ENCODE measurements around the gene BIRC6.

- RRBS = no CpG with 5 or more reads among the region's 5 CpGs
Measured at GRCh38 chr2:28941448-28941792, 39.7 kb upstream of the TOGARAM2 start.

GRCh38 chr2:28951651-28952541 lies 29.2 kb upstream of the TOGARAM2 start:
- RRBS = no CpG with 5 or more reads among the region's 14 CpGs

DNA sequence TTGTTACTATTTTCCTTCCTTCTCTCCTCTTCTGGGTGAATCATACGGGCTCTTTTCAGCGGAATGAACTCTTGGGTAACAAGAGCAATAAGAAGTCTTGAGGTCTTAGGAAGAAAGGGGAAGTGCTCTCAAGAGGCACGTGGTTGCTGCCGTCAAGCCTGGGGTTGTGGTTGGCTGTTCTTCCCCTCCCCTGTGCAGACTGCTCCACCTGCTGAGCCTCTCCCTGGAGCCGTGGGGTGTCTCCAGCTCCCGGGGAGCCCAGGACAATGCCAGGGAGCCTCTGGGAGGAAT lies 19.4 kb downstream of the TOGARAM2 start:
- RRBS = no CpG with 5 or more reads among the region's 6 CpGs

DNA sequence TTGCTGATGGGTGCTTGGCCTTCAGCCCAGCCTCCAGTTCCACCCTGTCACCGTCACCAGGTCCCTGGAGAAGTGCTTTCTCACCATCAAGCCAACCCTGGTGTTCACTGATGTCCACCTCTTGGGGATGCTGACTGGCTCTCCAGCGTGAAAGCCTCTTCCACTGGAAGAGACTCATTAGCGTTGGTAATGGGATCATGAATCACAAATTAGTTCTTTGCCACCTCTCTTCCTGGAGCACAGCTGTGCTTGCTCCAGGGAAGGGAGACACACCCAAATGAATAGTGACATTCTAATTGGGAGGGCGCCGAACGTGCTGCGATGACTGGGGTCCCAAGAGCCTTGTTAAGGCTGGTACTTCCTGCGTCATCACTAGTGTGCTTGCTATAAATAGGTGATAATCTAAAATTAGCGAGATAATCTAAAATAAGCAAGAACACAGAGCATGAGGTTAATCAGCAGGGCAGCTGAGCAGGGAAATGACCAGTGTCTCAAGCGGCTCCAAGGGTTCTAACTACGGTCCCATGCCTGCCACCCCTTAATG lies 154.1 kb downstream of the CLIP4 start:
- RRBS = no CpG with 5 or more reads among the region's 11 CpGs

GRCh38 chr2:30147106-30148167 lies 630 bp downstream of the YPEL5 start:
- RRBS = 3% methylated on average over 41 of the region's 132 CpGs

GRCh38 chr2:30165982-30166573 lies 19.3 kb downstream of the YPEL5 start:
- RRBS = no CpG with 5 or more reads among the region's 4 CpGs

DNA sequence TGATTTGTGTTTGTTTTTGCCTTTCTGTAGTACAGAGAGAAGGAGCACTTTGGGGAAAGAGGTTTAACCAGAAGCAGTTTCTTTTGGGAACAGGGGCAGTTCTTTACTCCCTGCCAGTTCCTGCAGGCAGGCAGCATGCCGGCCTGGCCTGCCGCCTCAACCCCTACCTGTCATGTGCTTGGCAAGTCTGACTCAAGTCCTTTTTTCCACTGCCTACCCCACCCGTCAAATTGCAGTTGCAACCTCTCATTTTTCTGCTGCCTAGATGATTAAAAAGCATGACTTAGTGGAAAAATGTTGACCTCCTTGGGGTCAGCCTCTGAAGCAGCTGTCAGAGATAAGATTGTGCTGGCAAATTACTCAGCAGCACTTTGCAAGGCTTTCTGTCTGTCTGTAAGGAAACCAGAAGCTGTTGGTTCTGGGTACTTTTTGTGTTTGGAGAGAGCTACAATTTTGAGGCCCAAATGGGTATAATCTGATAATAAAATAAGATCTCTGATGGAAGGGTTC lies 21.7 kb downstream of the LBH start:
- RRBS = no CpG with 5 or more reads among the region's 3 CpGs

- RRBS = no CpG with 5 or more reads among the region's 3 CpGs
Measured at GRCh38 chr2:30403553-30403927, 43.5 kb upstream of the LCLAT1 start.

- RRBS = no CpG with 5 or more reads among the region's 4 CpGs
Measured at GRCh38 chr2:30403928-30404255, 43.2 kb upstream of the LCLAT1 start.

GRCh38 chr2:31319678-31320320 lies 85.8 kb downstream of the EHD3 start:
- RRBS = no CpG with 5 or more reads among the region's 5 CpGs

DNA sequence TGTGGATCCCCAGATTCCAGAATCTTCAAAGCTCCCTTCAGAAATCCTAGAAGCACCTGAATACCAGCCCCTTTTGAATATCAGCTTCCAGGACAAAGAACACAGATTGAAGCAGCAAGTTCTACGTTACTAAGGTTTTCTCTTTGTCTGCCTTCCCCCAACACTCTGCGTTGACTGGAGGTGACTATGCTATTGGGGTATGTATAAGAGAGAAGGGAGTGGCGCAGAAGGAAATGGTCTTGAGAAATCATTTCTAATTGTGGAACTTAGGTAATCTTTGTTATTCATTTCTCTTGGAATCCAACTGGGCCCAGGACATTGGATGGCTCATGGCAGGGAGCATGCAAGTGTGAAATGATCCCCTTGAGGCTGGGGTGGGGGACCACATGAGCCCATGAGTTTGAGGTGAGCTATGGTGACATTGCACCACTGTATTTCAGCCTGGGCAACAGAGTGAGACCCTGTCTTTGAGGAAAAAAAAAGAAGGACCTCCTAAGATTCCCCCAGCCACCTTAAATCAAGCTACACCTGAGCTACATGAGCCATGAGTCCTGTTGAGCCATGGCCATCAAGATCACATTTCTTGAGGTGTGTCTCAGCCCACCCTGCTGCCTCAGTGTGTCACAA lies 29.7 kb downstream of the XDH start:
- RRBS = no CpG with 5 or more reads among the region's 3 CpGs

DNA sequence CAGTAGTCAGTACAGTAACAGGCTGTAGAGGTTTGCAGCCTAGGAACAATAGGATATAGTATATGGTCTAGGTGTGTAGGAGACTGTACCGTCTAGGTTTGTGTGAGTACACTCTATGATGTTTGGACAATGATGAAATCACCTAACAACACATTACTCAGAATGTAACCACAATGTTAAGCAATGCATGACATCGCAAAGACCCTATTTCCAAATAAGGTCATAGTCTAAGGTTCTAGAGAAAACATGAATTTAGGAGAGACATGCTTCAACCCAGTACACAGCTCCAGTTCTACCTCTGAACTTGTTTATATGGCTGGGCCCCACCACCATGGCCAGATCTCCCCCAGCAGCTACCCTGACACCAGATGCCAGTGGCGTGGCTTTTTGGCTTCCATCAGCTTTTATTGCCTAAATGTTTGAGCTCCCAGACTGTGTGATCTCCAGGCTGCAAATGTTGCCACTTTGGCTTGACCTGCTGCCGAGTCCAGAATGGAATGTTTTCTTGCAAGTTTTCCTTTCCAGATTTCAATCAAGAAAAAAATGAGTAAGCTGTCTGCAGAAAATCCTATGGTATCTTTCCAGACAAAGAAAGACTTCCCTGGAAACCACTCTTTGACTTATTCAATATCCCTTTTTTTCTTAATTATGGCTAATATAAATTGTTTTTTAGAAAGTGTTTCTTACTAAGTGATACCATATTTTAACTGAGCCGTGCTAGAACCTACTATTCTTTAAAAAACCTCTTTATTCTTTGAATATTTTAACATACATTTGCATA lies 21.8 kb downstream of the SRD5A2 start:
- RRBS = no CpG with 5 or more reads among the region's 5 CpGs

DNA sequence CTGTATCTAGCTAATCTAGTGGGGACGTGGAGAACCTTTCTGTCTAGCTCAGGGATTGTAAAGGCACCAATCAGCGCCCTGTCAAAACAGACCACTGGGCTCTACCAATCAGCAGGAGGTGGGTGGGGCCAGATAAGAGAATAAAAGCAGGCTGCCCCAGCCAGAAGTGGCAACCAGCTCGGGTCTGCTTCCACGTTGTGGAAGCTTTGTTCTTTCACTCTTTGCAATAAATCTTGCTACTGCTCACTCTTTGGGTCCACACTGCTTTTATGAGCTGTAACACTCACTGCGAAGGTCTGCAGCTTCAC lies 206.6 kb downstream of the MEMO1 start:
- RRBS = no CpG with 5 or more reads among the region's 5 CpGs

- RRBS = no CpG with 5 or more reads among the region's 3 CpGs
Measured at GRCh38 chr2:31876071-31877021, 134.5 kb downstream of the MEMO1 start.

DNA sequence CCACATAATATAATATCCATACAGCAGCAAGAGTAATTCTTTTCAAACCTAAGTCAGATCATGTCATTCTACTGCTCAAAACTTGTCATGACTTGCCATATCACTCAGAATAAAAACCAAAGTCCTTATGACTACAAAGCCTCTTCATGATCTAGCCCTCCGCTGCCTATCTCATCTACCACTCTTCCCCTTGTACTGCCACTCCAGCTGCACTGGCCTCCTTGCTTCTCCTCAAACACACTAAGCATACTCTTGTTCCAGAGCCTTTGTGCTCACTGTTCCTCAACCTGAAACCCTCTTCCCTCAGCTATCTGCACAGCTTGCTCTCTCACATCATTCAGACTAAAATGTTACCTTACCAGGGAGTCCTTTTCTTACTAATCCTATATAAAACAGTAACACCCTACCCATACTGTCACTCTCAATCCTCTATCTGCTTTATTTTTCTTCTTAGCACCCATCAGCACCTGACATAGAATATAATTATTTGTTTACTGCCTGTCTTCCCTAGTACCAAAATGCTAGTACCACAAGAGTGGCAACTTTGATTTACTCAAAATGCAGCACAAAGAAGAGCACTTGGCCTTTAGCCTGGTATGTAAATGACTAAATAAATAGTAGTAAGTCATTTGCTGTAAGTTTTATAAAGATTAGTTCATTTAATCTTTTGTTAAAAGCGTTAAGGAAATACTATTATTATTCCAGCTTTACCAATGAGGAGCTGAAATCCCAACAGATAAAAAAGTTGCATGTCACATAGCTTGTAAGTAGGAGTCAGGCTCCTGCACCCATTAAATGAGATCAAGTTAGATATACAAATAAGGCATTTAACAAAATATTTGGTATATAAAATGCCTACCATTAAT lies 69.6 kb downstream of the MEMO1 start:
- RRBS = no CpG with 5 or more reads among the region's 2 CpGs

- RRBS = no CpG with 5 or more reads among the region's 34 CpGs
Measured at GRCh38 chr2:32010368-32010695, 476 bp downstream of the MEMO1 start.

- RRBS = 2% methylated on average over 31 of the region's 112 CpGs
Measured at GRCh38 chr2:32356275-32357558, at the start of gene BIRC6. Gene BIRC6 (plus strand): TSS chr2:32357023.

GRCh38 chr2:32398492-32398950 lies 41.7 kb downstream of the BIRC6 start:
- RRBS = no CpG with 5 or more reads among the region's 4 CpGs

GRCh38 chr2:32471939-32472742 lies 115.3 kb downstream of the BIRC6 start:
- RRBS = no CpG with 5 or more reads among the region's 9 CpGs